Skin of body (tissue), 2 donors: ENCODE results near the gene C1QL3.

- RAMPAGE, long total RNA: no peak
These were observed 340.4 kb downstream of the FRMD4A start for GRCh38 chr10:13990200-13990888.

DNA sequence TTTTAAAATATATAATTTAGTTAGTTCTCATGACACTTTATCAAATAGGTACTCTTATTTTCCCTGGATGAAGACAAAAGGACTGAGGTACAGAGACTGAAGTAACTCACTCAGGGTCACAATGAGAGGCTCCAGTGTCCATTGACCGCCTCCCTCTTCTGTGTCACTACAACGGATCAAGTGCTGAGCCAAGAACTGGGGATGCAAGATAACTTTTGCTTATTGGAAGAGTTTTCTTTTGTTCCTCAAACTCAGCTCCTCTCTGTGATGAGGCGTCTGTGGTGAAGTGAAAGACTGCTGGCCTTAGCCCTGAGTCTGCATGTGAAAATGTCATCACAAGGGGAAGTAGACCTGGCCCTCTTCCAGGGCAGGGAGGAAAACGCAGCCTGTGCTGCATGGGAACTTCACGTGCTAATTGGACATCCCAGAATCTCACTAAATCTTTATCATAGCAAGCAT is 314.9 kb downstream of the FRMD4A start:
- RAMPAGE, long total RNA: no peak

DNA sequence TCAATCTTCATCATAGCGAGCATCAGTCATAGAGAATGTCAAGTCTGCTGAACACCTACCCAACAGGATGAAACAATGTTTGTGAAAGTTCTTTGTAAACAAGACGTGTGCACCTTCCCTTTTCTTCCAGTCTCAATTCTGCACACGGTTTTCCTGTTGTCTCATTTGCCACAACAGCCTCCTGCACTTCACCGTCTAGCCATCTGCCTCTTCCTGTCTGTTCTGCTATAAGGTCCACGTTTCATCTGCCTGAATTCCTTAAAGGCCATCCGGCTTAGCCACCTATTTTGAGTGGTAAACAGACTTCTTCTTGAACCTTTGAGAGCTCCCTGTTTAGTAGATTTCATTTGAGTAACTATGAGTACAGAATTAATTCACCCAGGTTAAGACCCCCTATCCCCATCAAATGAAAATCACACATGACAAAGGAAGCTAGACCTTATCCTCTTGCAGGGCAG is 314.4 kb downstream of the FRMD4A start:
- RAMPAGE, long total RNA: no peak

DNA sequence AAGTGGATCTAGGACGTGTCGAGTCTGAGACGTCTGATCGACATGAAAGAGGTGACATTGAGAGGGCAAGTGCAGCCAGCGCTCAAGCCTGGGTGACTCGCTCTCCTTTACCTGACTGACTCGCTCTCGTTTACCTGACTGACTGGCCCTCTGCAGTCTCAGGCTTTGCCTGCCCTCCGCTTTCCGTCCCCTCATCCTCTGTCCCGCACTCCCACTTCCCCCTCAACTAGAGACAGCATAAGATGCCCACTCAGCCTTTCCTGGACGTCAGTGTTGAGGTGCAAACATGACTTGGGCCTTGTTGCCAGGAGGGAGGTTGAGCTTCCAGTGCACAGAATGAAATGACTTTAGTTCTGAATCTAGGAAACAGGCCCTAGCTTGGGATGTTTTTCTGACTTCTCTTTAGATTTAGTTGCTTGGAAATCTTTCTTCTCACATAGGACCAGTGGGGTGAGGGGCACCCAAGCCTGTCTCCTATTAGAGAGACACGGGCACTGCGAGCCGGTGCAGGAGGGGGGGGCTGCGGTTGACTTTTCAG is 202.8 kb upstream of the FRMD4A start:
- RAMPAGE, long total RNA: no peak

DNA sequence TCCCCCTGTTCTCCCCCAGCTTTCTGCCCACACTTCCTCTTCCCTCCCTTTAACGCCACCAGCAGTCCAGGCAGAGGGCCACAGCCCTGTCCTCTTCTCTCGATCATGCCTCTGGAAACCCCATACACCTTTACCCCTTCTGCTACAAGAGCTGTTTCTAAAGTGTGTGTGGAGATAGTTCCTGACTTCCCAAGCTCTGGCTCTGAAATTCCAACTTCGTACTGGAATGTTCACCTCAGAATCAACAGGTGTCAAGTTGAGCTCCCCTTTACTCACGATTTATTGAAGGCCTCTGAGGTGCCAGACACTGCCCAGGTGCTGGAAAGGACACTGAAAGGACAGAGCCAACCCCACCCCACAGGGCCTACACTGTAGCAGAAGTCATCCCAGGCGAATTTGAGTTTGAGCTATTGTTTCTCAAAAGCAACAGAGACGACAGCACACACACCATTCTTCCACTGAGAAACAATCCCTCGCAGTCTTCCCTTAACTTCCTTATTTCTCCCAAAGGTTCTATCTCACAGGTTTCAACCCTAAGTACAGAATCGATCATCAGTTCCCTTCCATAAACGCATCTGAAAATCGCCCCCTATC is 209.9 kb upstream of the FRMD4A start:
- RAMPAGE, long total RNA: no peak

GRCh38 chr10:14568884-14569674 is 205.6 kb downstream of the FAM107B start:
- RAMPAGE, long total RNA: no peak

- RAMPAGE, long total RNA: no peak
These were observed 183.3 kb downstream of the FAM107B start for GRCh38 chr10:14591372-14591785.

DNA sequence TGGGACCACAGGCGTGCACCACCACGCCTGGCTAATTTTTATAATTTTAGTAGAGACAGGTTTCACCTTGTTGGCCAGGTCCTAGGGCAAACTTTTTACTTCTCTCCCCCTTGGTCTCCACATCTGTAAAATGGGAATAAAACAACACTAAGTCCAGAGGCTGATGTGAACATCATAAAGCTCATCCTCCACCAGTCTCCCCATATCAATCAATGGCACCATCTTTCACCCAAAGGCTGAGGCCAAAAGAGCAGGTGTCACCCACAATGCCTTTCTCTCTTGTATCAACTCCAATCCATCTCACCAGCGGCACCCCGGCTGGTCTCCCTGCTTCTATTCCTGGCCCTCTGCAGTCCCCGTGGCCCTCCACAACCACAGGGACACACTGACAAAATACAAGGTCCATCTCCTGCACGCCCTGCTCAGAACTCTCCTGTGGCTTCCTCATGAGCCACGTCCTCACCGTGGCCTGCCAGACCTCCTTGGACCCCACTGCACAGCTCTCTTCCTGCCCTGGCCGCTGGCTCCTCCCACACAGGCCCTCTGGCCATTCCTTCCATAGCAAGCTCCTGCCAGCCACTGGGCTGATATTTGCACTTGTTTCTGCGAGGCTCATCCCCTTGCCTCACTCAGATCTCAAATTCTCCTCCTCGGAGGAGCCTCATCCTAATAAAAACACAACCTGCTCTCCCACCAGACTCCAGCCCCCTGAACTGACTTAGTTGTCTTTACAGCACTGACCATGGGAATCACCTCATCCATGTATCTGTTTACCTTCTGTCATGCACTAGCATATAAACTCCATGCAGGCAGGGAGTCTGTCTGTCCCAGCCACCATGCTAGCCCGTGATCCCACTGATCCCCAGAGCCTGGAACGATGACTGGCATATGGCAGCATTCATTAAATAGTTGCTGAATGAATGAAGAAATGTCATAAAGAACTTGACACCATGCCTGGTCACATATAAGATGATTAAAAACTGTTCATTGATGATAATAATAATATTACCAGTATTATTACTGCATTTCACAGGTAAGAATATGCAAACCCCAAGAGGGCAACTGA is 178.8 kb downstream of the FAM107B start:
- RAMPAGE, long total RNA: no peak

DNA sequence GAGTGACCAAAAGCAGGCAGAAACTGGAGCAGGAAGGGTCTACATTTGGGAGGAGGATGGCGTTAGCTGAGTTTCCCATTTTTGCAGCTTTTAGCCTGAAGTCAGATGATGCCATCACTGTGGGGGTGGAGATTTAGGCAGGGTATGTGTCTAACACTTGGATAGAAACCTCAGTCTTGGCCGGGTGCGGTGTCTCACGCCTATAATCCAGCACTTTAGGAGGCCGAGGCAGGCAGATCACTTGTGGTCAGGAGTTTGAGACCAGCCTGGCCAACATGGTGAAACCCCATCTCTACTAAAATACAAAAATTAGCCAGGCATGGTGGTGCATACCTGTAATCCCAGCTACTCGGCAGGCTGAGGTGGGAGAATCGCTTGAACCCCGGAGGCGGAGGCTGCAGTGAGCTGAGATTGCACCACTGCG is 140.1 kb downstream of the FAM107B start:
- RAMPAGE, long total RNA: no peak

DNA sequence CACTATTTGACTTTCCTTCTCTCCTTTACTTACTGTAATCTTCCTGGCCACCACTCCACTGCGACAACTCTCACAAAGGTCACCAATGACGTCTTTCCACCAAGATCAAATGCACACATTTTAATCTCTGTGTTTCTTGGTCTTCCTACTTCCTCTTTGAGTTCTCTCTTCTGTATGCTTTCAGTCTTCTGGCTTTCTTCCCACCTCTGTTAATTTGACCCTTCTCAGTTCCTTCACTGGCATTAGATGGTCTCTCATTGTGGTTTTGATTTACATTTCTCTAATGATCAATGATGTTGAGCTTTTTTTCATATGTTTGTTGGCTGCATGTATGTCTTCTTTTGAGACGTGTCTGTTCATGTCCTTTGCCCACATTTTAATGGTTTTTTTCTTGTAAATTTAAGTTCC is 31.9 kb downstream of the FAM107B start:
- RAMPAGE, long total RNA: no peak

DNA sequence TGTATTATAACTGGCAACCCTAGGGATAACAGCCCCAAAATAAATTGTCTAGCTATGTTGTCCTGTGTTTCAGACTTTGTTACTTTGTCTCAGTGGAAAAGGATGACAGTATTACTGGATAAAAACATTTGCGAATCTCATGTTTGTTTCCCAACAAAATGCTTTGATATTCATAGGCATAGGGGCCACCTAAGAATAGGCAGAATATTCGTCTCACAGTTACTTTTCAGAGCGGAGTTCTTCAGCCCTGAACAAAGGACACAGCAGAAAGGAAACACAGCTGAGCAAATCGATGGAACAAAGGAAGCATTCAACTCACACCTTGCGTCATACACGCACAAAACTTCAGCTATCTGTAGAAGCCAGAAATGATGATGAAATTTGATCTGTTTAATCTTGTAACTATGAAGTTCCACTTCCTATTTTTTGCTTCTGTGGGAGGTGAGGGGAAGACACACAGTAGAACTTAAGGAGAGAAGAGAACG is 26.4 kb downstream of the FAM171A1 start:
- RAMPAGE, long total RNA: no peak

DNA sequence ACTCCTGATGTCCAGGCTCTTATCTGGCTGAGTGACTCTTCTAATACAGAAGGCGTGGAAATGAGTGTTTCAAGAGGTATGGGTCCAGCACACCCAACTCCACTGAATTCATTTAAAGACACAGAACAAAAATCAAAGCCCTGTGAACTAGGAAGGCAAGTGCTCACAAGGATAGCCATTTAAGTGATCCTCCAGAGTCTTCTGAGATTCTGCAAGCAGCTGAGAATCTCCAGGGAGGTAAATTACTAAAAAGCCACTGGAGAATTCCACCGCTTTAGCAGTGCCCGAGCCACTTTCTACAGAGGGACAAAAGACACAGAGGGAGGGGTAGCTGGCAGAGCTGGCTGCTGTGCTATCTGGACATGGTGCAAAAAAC is 24.5 kb downstream of the FAM171A1 start:
- RAMPAGE, long total RNA: no peak

DNA sequence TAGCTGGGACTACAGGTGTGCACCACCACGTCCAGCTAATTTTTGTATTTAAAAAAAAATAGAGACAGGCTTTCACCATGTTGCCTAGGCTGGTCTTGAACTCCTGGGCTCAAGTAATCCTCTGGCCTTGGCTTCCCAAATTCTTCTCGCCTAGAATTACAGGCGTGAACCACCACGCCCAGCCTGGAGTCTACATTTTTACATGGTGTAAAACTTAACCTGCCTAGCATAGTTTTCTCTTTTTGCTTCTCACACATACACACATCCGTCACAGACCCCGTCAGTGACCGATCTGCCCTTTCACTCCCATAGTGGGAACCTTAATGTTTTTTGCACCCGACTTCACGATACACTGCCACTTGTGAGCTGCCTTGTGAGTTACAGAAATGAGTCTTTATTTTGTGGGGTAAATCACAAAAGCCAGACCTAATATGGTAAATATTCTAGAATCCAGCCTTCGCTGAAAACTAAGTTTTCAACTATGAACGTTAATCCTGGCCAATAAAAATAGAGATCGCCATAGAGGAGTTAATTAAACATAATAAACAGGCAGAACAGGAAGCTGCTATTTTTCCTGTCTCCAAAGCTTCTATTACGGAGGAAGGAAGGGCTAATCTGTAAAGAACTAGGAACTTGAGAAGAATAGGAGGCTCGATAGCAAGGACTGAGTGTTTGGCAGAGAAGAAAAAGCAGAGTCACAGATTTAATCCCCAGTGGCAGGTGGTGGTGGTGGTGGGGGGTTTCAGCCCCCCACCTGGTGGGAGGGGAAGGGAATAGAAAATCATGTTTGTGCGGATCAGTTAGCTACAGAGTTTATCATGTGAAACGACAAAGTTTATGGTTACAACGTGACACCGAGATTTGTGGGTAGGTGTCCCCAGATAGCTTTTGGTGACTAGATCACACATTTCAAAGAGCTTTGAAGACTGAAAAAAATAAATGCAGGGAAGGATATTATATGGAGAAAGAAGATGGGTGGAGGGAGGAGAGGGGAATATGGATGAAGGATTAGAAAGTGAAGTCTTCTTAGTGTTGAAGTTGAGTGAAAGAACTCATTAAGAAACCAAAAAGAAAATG is 14.7 kb upstream of the FAM171A1 start:
- RAMPAGE, long total RNA: no peak

- RAMPAGE, long total RNA: no peak
These were observed 925 bp downstream of the ITGA8 start for GRCh38 chr10:15718558-15719436.

DNA sequence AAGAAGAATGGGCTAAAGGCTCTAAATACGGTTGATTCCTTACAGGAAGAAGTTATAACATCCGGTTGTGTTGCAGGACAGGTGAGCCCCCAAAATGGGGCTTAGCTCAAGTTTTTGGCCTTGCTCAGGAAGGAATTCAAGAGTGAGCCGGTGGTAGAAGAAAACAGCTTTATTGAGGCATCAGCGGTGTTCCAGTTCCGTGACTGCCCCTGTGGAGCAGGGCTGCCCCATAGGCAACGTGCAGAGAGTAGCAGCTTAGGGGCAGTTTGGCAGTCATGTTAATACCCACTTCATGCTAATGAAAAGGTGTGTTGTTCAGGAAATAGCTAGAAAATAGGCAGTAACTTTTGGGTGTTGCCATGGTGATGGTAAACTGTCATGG is 36.2 kb upstream of the MINDY3 start:
- RAMPAGE, long total RNA: no peak

- RAMPAGE, long total RNA: no peak
These were observed at the start of gene C1QL3 for GRCh38 chr10:16520849-16522127. Gene C1QL3 (minus strand): TSS chr10:16521879.

- RAMPAGE, long total RNA: no peak
These were observed 71.1 kb upstream of the C1QL3 start for GRCh38 chr10:16592541-16593353.

DNA sequence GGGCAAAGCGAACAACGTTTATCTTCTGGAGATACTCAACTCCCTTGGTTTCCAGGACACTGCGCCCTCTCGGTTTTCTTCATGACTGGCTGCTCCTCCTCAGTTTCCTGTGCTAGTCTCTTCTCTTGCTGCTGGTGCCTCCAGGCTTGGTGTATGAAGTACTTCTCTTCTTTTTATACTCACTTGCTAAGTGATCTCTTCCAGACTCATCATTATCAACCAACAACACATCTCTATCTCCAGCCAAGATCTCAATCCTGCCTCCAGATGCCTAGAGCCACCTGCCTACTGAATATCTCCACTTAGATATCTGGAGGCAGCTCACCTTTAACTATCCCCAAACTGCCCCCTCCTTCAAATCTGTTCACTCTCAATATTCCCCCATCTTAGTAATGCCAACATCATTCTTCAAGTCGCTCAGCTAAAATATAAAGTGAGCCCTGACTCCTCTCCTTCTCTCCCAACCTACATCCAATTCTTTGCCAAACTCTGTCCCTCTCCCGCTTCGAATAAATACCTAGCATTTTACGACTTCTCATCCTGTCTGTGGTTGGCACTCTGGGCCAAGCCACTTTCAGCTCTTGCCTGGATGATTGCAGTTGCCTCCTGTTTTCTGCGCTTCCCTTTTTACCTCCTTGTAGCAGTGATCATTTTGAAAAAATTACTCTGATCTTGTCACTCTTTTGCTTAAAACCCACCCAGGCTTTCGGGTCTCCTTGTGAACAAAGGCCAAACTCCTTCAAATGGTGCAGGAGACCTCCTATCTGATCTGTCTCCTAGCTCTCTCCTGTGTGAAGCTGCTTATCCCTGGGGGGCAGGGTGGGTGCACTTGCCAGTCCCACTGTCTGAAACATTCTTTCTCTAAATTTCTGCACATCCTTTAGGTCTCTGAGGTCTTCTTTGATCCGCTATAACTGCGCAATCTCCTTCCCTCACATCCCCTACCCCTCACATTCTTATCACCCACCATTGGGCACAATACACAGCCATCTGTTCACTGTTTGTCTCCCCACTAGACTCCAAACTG is 114.6 kb upstream of the C1QL3 start:
- RAMPAGE, long total RNA: no peak

- RAMPAGE, long total RNA: no peak
These were observed 127.8 kb upstream of the RSU1 start for GRCh38 chr10:16944923-16945518.

- RAMPAGE, long total RNA: no peak
These were observed 103.8 kb downstream of the CUBN start for GRCh38 chr10:17025495-17026563.